Breast (tissue), 4 donors: ENCODE measurements around the genes OTOF and OST4.

DNA sequence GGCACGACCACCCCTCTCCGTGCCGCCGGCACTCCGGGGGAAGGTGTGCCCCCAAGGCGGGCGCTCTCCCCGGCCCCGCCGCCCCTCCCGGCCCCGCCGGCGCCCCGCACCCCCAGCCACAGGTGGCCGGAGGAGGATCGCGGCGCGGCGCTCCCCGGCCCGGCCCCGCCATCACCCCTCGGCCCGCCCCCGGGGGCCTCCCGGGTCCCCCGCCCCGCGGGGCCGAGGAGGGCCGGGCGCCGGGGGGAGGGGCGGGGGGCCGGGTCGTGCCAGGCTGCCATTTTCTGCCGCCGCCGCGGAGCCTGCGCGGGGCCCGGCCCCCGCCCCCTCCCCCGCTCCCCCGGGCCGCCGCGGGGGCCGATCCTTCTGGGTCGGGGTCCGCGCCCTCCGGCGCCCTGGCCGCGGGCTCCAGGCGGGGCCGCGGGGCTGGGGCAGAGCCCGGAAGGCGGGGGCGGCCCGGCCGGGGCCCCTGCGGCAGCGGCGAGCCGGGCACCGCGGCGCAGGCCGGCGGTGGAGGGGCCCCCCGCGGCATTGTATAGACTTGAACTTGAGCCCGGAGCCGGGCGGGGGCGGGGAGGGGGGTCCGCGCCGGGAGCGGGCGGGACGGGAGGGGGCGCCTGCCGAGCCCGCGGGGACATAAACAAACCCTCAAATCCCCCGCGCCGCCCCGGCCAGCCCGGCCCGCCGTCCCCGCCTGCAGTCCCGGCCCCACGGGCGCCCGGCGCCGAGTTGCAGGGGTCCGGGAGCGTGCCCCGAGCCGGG is 571 bp downstream of the DNMT3A start:
- PRO-cap, 3 experiments: peak in 3 of 3 experiments; most common plus-strand start position 247 of the sequence (in 2); most common minus-strand start position 200 of the sequence (in 2)
- RRBS: 2% methylated on average over 42 of the region's 110 CpGs

- PRO-cap, 3 experiments: no peak in any of the 3 experiments
- RRBS: no CpG with 5 or more reads among the region's 3 CpGs
These were observed 83.8 kb downstream of the ASXL2 start for GRCh38 chr2:25794405-25794908.

DNA sequence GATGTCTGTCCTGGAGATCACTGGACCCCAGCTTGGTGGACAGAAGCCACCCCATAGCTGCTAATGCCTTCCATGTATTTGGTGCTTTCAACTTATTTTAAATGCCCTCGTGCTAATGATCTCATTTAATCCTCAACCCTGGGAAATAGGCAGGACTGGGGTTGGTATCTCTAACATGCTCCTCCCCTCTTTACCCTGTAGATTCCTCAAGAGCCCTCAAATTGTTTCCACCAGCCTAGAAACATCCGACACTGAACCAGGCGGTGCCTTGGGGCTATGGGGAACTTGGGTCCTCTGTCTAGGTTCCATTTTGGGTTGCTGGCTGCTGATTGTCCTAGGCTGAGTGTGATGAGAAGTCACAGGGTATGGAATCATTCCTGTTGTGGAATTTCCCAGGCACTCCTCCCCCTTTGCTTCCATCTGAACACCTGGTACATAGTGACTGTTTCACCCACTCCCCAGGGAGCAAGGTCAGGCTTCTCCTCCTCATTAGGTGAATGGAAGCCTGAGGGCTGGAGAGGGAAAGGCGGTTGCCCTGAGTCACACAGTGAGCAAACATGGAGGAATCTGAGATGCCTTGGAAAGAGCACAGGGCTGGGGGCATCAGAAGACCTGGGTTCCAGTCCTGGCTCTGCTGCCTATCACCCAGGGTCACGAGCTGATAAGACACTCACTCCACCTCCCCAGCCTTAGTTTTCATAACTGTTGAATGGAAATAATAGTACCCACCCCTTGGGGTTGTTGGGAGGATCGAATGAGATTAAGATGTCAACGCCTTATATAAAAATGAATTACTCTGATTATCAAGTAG is 4.5 kb downstream of the KIF3C start:
- PRO-cap, 3 experiments: no peak in any of the 3 experiments
- RRBS: no CpG with 5 or more reads among the region's 7 CpGs

- PRO-cap, 3 experiments: no peak in any of the 3 experiments
- RRBS: no CpG with 5 or more reads among the region's 2 CpGs
These were observed 44.4 kb downstream of the RAB10 start for GRCh38 chr2:26078186-26078819.

DNA sequence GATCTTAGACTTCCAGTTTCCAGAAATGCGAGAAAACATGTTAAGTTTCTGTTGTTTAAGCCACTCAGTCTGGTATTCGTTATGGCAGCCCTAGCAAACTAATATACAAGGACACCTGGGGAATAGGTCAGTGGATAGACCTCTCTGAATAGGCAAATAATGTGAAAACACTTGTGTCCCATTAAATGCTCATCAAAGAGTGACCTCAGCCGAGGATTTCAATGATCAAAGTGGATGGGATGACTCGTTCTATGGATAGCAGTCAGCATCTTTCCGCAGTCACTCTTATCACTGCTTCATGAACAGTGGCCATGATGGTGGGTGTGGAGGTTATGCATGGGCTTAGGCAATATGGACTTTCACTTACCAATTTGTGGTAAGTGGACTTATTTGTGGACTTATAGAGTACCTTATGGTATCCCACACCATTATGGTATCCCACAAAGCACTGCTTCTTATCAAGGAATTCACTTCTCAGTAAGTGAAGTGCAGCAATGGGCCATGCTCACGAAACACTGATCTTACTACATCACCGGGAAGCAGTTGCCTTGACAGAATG is 22.1 kb downstream of the HADHA start:
- PRO-cap, 3 experiments: no peak in any of the 3 experiments
- RRBS: no CpG with 5 or more reads among the region's 7 CpGs

DNA sequence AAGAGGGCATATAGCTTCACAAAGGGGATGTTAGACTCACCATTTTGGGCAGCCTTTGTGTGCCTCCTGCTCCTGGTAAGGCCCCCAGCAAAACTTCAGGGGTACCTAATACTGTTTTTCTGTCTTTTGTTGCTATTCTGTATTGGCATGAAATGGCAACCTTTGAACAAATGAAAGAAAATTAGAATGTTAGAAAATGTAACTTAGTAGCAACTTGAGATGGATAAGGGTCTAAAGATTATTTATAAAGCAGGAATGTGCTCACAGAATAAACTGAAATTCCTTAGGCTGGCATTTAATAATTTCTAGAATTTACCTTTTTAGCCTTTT is 12.3 kb downstream of the HADHA start:
- PRO-cap, 3 experiments: no peak in any of the 3 experiments

DNA sequence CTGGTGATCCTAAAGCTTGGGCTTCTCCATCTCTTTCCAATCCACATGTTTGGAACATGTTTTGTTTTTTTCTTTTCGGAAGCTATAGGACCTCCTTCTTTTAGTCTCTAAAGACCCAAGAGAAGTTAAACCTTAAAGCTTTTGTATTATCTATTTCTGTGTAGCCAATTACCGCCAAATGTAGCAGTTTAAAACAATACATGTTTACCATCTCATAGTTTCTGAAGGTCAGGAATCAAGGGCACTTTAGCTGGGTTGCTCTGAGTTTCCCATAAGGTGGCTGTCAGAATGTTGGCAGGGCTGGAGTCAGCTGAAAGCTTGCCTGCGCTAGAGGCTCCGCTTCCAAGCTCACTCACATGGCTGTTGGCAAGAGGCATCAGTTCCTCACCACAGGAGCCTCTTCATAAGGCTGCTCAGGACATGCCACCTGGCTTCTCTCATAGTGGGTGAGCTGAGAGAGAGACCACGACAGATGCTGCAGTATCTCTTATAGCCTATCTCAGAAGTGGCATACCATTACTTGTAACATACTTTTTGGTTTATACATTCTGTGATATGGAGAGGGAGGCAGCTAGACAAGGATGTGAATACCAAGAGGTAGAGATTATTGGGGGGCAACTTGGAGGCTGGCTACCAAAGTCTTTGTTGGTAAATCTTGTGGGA is 7.1 kb downstream of the HADHB start:
- PRO-cap, 3 experiments: no peak in any of the 3 experiments
- RRBS: no CpG with 5 or more reads among the region's 5 CpGs

GRCh38 chr2:26558585-26559032 is at the start of gene OTOF:
Gene OTOF (minus strand): TSS chr2:26558756.
- PRO-cap, 3 experiments: no peak in any of the 3 experiments
- RRBS: 22% methylated on average over 2 of the region's 16 CpGs

GRCh38 chr2:26562825-26563501 is 576 bp downstream of the FAM166C start:
- PRO-cap, 3 experiments: peak in 1 of 3 experiments; most common minus-strand start chr2:26563169 (in 1)
- RRBS: 4% methylated on average over 8 of the region's 25 CpGs

GRCh38 chr2:26598684-26599344 is 36.4 kb downstream of the FAM166C start:
- PRO-cap, 3 experiments: no peak in any of the 3 experiments
- RRBS: no CpG with 5 or more reads among the region's 7 CpGs

DNA sequence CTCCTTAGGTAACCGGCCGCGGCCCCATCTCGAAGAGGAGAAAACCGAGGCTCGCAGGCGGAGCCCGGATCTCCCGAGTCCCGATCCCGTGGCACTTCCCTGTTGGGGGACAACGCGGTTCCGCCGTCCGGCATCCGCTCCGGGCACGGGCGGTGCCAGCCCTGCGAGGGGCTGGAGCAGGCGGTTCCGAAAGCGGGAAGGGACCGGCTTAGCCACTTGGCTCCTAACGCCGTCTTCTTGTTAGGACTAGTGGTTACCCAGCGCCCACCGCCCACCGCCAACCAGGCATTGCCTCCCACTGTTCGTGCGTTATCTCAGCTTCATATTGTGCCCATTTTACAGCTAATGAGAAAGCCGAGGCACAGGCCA is 417 bp downstream of the CENPA start:
- PRO-cap, 3 experiments: no peak in any of the 3 experiments
- RRBS: 2% methylated on average over 24 of the region's 33 CpGs

GRCh38 chr2:26991609-26992178 is 21.3 kb downstream of the MAPRE3 start:
- PRO-cap, 3 experiments: no peak in any of the 3 experiments
- RRBS: no CpG with 5 or more reads among the region's 5 CpGs

DNA sequence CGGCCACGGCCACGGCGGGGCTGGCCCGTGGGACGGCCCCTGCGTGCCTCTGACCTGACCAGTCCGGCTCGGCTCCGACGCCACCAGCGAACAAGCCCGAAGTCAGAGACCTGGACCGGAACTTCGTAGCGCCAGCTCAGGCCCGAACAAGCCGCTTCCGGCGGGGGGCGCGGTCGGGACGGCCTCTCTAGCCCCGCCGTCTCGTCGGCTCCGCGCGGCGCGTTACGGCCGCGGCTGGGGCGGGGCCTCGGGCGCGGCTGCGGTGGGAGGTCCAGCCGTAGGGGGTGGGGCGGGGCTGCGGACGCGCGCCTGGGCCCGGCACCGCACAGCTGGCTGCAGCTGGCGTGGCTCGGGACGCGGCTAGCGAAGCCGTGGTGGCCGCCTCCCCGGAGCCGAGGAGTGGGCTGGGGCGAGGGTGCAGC is at the start of gene OST4:
OST4 (minus strand) TSS at position 108 of the 422 bp plus-strand sequence.
- PRO-cap, 3 experiments: peak in 3 of 3 experiments; most common plus-strand start position 326 of the sequence (in 2); most common minus-strand start position 104 of the sequence (in 3)
- RRBS: 3% methylated on average over 24 of the region's 59 CpGs

GRCh38 chr2:27079316-27079979 is 1.0 kb downstream of the EMILIN1 start:
- PRO-cap, 3 experiments: no peak in any of the 3 experiments
- RRBS: 34% methylated on average over 4 of the region's 11 CpGs

DNA sequence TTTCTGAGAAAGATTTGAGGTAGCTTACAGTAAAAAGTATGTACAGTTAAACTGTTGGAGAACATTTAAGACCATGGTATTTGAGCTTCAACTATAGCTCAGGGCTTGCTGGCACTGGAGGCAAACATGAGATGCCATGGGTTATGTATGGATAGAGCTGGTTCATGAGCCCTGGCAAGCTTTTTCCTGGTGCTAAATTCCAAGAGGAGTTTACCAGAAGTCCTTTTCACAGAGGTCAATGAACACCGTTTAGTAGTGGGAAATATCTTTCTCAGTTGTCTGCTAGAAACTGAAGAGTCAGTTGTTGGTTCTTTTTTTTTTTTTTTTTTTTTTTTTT is 1.2 kb downstream of the KHK start:
- PRO-cap, 3 experiments: no peak in any of the 3 experiments
- RRBS: no CpG with 5 or more reads among the region's 1 CpG

DNA sequence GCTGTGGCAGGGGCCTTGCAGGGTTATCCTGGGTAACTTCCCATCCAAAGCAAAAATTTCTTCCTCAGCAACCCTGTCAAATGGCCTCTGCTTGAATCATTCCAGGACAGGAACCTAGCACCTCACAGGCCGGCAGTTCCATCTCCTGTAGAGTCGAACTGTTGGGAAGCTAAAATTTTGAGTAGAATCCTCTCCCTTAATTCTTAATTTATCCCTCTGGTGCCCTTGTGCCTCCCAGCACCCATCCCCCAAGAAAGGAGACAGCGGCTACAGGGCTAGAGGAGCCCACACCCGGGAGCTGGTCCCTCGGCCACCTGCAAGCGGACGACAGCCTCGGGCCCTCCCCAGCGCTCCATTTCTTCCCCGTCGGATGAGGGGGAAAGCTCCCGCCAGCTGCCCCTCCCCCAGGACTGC is 774 bp downstream of the CGREF1 start:
- PRO-cap, 3 experiments: no peak in any of the 3 experiments
- RRBS: no CpG with 5 or more reads among the region's 12 CpGs

DNA sequence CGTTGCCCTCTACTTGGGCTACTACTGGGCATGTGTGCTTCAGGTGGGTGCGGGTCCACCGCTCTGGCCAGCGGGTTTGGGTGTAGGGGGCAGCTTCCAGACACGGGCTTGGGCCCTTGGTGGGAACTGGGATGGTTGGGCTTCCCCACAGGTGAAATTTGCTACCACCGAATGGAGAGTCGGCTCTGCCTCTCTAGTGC is 305 bp downstream of the ABHD1 start:
- PRO-cap, 3 experiments: no peak in any of the 3 experiments
- RRBS: no CpG with 5 or more reads among the region's 7 CpGs

DNA sequence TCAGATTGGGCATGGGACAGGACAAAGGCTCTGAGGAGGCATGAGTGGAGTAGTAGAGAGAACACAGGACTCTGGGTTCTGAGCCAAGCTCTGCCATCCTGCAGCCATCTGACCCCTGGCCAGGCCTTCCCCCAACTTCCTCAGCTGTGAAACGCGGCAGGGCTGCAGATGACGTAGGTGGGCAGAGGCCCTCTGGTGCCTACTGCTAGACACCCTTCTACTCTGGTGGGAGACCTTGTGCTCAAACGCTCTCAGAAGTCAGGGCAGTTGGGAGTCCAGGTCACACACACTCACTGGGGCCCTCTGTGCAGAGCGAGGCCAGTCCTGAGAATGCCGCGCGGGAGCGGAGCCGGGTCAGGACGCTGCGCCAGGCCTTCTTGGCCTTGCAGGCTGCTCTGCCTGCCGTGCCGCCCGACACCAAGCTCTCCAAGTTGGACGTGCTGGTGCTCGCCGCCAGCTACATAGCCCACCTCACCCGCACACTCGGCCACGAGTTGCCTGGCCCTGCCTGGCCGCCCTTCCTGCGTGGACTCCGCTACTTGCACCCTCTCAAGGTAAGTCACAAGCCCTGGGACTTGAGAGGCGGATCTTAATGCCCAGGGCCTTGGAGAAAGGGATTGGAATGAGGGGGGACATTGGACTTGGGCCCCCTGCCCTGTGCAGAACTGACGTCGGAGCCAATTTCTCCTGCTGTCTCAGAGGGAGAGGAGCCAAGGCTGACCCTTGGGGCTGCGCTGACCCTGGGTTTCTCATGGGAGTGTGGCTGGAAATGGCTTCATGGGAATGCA is 1.2 kb downstream of the TCF23 start:
- PRO-cap, 3 experiments: no peak in any of the 3 experiments
- RRBS: no CpG with 5 or more reads among the region's 28 CpGs

- PRO-cap, 3 experiments: no peak in any of the 3 experiments
- RRBS: no CpG with 5 or more reads among the region's 15 CpGs
These were observed 17.0 kb upstream of the ATRAID start for GRCh38 chr2:27194683-27195446.

DNA sequence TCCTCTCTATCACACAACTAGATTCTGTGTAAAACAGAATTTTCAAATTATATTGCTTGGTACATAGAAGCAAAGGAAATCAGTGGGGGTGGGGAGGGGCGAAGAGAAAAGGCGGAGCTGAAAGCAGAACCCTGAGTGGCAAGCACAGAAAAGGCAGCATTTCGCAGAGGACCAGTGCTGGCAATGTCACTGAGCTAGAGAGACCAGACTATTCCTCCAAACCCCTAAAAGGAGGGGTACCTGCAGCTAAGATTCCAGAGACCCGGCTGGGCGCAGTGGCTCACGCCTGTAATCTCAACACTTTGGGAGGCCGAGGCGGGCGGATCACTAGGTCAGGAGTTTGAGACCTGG is 5.3 kb downstream of the UCN start:
- PRO-cap, 3 experiments: peak in 1 of 3 experiments; most common plus-strand start position 156 of the sequence (in 1)
- RRBS: no CpG with 5 or more reads among the region's 9 CpGs